ENCODE measurements around the gene ZNF10.

- PRO-cap = no peak
These were observed 15.8 kb downstream of the PGAM5 start for GRCh38 chr12:132726122-132727218.

DNA sequence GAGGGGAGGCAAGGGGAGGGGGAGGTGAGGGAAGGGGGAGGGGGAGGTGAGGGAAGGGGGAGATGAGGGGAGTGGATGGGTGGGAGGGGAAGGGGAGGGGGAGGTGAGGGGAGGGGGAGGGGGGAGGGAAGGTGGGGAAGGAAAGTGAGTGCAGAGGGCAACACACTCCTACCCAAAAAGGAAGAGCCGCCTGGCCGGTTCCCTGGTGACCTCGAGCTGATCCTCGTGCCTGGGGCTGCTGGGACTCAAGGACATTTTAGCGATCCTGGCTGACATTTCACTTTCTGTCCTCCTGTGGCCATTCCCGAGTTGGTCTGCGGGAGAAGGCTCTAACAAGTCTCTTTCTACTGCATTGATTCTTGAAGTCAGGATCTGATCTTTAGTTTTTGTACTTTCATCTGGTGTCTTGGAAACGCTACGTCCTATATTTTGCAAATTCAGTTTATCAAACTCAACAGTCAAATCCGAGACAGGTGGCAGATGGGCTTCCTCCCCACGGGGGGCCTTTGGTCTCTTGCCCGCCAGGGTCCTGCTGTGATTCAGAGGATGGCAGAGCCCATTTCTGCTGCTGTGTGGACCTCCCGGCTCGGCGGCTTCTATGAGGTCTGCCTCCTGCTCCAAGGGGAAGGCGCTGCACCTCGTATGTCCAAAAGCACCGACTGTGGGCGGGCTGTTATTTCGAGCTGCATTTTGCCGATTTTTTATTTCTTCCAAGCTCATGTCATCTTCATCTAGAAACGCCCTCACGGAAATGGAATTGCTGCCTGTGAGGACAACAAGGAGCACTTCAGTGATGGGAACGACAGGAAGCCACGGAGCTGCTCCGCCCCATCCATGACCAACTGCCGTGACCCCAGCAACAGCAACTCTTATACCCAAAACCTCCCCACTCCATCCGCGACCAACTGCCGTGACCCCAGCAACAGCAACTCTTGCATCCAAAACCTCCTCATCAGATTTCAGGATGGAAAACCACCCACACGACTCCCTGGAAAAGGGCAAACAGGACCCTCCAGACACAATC lies 19.2 kb downstream of the PGAM5 start:
- PRO-cap = no peak

DNA sequence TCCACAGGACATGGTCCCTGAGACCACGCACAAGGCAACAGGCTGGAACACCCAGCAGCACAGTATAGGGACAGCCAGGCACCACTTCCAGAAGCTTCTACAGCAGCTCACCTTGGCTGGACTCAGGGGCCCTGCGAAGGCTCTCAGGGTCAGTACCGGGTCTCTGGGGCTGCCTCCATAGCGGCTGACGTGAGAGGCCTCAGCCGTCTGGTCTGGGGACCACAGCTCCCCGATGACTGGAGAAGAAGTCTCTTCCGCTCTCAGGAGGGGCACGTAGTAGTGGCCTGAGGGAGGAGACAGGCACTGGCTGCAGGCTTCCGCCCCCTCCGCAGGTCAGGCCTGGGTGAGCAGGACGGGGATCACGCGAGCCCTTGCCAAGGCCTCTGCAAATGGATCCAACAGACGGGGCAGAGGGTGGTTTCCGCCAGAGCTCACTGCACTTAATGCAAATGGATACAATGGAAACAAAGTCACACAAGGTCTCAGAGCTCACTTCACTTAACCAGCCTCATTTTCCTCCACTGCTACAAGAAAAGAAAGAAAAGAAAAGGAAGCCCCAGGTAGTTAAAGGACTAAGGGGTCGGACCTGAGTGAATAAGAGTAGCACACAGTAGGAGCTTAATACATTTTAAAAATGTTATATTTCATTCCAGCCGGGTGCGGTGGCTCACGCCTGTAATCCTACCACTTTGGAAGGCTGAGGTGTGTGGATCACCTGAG lies 24.7 kb downstream of the ANKLE2 start:
- PRO-cap = no peak

DNA sequence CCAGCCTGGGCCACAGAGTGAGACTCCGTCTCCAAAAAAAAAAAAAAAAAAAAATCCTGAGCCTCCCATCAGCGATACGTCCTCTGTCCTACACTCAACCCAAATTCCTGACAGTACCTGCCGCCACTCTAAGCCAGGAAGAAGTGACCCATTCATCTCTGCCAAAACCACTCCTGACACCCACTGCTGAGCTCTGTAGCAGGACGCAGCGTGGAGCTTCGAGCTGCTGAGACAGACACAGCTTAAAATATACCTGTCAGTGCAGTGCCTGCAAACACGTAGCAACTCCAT lies 5.9 kb upstream of the ANKLE2 start:
- PRO-cap = no peak

- PRO-cap = no peak
These were observed 12.4 kb upstream of the ANKLE2 start for GRCh38 chr12:132773981-132774562.

DNA sequence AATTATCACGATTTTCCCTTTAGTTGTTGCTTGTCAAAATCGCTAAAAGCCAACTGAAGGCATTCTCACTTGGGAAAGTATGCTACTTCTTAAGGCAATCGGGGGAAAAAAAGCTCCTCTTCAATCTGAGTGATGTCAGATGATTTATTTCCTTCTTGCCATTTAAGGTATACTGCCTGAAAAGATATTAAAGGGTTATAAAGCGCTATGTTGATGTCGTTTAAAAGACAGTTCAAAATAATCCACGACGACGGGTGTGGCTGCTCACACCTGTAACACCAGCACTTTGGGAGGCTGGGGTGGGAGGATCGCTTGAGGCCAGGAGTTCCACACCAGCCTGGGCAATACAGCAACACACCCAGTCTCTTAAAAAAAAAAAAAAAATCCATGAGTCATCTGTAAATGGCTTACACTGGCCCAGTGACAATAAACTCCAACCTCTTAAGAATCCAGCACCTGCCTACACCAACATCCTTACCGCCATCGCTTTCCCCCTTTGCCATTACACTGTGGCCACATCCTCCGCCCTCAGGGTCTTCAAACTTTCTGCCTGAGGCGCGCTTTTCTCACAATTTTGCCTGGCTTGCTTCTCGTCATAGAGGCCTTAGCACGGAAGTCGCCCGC lies 1.0 kb downstream of the GOLGA3 start:
- PRO-cap = no peak

- PRO-cap = no peak
These were observed 6.8 kb upstream of the GOLGA3 start for GRCh38 chr12:132835492-132835891.

- PRO-cap = bidirectional peak, plus-strand start at chr12:133080273, minus-strand start at chr12:133080245
These were observed 691 bp upstream of the ZNF140 start for GRCh38 chr12:133079882-133080581.

DNA sequence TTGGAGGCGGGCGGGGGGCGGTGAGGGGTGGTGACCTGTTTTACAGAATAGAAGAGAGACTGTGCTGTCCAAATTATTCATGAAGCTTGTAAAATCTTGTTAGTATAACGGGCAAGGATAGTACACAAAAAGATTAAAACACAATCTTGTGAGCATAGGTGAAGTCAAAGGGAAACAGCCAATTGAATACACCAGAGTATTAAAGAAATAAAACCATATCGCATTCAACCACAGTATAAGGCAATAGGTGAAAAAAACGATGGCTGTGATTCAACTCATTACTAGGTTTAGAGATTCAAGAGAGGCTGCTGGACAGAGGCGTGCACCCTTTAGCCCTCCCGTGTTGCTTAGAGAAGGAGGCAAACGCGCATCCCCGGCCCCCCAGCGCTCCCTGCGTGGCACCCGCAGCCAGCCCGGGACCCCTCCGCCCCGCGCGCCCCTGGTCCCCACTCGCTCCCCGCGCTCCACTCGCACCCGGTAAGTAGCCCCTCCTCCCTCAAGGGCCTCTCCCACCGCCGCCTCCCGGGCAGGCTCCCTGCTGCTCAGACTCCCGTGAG lies 417 bp downstream of the ZNF891 start:
- PRO-cap = no peak

GRCh38 chr12:133130136-133131229 lies at the start of gene ZNF10:
Gene ZNF10, plus strand, starts transcription at chr12:133130627.
- PRO-cap = bidirectional peak, plus-strand start at chr12:133130627, minus-strand start at chr12:133130443; unidirectional peak, plus-strand start at chr12:133130911